ENCODE data around the gene TRAPPC8.

DNA sequence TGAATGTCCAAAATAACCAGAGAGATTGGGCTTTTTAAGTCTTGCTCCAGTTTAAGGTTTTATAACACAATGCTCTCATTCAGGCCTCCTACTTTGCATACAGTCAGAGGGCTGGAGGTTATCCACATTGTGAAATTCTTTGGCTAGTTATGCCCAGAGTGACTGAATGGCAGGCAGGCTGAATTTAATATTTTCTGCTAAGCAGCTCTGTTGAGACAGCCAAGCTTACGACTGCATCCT, 90.1 kb downstream of the CDH2 start:
- PRO-cap, 2 experiments = no peak in any of the 2 experiments
- RAMPAGE, long total RNA, 4 experiments = no peak in any of the 4 experiments

DNA sequence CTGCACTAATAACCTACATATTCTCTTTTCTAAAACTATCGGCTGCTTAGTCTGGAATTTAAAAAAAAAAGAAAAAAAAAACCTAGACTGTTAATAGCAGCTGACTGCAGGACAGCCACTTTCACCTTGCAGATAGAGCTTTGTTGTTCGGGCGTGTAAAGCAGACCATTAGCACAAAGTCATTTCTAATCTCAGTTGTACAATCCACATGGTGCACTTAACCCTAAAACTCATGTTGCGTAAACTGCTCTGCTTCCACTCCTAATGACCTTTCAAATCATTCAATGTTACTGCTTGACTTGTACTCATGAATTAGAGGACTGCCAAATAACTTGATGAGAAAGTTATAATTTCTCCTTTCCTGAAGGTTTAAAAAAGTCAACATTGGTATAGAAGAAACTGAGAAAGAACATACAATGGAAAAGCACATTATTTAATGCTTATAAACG, 2.7 kb downstream of the CDH2 start:
- PRO-cap, 2 experiments = no peak in any of the 2 experiments
- RAMPAGE, long total RNA, 4 experiments = no peak in any of the 4 experiments

GRCh38 chr18:28854833-28855309, 677.9 kb upstream of the CDH2 start:
- PRO-cap, 2 experiments = no peak in any of the 2 experiments
- RAMPAGE, long total RNA, 4 experiments = no peak in any of the 4 experiments

- PRO-cap, 2 experiments = no peak in any of the 2 experiments
- RAMPAGE, long total RNA, 4 experiments = no peak in any of the 4 experiments
Measured at GRCh38 chr18:29067973-29068219, 891.0 kb upstream of the CDH2 start.

- PRO-cap, 2 experiments = no peak in any of the 2 experiments
- RAMPAGE, long total RNA, 4 experiments = no peak in any of the 4 experiments
Measured at GRCh38 chr18:29163833-29164436, 987.0 kb upstream of the CDH2 start.

- PRO-cap, 2 experiments = no peak in any of the 2 experiments
- RAMPAGE, long total RNA, 4 experiments = no peak in any of the 4 experiments
Measured at GRCh38 chr18:29594424-29594798, 1417.5 kb upstream of the CDH2 start.

DNA sequence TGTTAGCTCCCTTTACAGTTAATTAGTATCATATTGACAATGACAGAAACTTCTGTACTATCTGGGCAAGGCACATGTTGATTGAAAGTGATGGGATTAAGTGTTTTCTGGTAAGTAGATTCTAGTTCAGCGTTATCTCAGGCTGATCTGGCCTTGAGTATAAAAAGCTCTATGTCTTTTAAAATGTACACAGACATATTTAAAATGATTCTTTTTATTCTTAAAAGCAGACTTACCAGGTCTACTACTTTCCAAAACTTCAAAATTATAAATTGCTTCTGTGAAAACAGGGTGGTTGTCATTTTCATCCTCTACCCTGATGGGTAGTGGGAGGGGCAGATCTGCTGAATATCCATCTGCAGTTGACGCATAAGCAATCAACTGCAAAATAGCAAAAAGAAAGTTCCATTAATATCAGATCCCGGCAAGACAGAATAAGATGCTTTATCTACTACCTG, 18.4 kb downstream of the DSC3 start:
- PRO-cap, 2 experiments = no peak in any of the 2 experiments
- RAMPAGE, long total RNA, 4 experiments = no peak in any of the 4 experiments

DNA sequence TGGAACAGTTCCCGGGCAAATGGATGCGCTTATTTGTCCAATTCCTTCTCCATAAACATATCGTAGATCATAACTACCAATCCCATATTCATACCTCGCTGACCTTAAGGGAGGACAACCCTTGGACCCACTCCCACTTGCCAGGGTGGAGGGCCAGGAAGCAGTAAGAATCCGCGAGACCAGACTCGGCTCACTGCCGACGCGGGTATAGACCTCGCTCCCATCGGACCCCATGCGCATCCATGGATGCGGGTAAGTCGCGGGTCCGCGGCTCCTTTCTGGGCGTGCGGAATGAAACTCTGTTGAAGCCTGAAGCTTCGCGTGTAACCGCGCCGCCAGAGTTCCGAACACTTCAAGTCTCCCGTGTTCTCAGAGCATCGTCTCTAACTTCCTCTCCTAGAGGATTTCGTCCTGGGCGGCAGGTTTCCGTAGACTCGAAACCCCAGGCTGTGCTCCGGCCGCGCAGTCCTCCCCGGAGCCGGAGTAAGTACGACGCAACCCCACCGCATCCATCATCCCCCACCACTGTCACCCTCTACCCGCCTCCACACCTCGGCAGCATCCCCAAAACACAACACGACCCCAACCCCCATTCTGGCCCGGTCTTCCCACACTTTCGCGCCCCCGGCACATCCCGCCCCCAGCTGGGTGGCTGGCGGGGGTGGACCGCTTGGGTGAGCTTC, 1.0 kb downstream of the DSC3 start:
- PRO-cap, 2 experiments = no peak in any of the 2 experiments
- RAMPAGE, long total RNA, 4 experiments = no peak in any of the 4 experiments

- PRO-cap, 2 experiments = no peak in any of the 2 experiments
- RAMPAGE, long total RNA, 4 experiments = no peak in any of the 4 experiments
Measured at GRCh38 chr18:31079845-31080438, 22.3 kb downstream of the DSC2 start.

DNA sequence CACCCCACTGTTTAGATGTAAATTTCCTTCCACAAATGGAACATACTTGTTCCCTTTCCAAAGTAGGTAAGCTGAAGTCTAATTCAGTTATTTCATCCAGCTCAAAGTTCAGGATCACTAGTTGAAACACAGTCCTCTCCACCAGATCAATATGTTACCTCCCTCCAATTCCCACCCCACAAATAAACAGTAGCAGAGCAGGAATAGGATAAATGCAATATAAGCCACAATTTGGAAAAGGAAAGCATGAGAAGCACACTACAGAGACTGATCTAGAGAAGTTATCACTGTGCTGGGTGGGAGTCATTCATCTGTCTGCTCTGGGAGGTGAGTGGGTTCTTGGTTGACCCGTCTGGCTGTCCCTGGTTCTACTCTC, 65.2 kb upstream of the DSC1 start:
- PRO-cap, 2 experiments = no peak in any of the 2 experiments
- RAMPAGE, long total RNA, 4 experiments = no peak in any of the 4 experiments

- PRO-cap, 2 experiments = no peak in any of the 2 experiments
- RAMPAGE, long total RNA, 4 experiments = no peak in any of the 4 experiments
Measured at GRCh38 chr18:31250921-31251300, 67.0 kb upstream of the DSG1 start.

- PRO-cap, 2 experiments = no peak in any of the 2 experiments
- RAMPAGE, long total RNA, 4 experiments = no peak in any of the 4 experiments
Measured at GRCh38 chr18:31278653-31279153, 39.3 kb upstream of the DSG1 start.

DNA sequence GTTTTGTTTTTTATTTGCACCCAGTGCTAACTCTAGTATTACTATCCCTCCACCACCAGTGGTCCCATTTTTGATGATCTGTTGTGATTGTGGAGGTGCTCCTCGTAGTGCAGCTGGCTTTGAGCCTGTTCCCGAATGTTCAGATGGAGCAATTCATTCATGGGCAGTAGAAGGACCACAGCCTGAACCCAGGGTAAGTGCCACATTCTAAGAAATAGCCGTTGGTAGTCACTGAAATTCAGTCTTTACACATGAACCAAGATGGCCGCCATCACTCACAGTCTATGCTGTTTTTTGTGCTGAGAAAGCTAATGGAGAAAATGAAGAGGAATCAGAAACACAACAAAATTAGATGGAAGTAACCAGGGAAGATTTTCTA, 25.4 kb downstream of the DSG1 start:
- PRO-cap, 2 experiments = no peak in any of the 2 experiments
- RAMPAGE, long total RNA, 4 experiments = no peak in any of the 4 experiments

DNA sequence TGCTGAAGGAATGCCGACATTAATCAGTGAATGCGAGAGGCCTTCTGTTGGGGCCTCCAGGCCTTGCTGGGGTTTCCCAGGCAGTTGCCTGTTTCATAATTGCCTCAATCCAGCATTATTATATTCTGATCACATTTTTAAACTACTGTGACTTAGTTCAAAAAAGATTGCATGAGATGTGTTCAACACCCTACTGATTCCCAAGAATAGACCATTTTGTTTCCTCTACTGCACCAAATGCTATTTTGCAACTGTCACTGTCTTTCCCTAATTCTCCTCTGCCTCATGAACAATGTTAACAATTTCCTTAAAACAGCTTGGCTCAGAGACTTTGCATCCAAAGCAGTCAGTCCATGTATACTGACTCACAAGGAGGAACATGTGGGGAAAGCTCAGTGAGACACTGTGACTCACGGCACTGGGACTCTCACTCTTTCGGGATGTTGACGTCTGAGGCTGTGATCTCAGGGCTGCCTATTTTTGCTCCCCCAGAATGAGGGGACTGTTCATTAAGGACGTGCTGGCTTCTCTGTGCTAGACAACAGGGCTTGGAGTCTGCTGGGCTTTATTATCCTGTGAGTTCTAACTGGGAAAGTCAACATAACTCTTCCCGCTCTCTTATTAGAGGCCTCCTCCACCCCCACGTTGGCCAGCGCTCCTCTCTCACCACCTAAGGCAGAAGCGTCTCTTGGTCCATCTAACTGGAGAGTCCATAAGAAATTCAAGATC, 10.4 kb upstream of the DSG2 start:
- PRO-cap, 2 experiments = no peak in any of the 2 experiments
- RAMPAGE, long total RNA, 4 experiments = no peak in any of the 4 experiments

GRCh38 chr18:31581399-31581936, 10.2 kb upstream of the TTR start:
- PRO-cap, 2 experiments = no peak in any of the 2 experiments
- RAMPAGE, long total RNA, 4 experiments = no peak in any of the 4 experiments

DNA sequence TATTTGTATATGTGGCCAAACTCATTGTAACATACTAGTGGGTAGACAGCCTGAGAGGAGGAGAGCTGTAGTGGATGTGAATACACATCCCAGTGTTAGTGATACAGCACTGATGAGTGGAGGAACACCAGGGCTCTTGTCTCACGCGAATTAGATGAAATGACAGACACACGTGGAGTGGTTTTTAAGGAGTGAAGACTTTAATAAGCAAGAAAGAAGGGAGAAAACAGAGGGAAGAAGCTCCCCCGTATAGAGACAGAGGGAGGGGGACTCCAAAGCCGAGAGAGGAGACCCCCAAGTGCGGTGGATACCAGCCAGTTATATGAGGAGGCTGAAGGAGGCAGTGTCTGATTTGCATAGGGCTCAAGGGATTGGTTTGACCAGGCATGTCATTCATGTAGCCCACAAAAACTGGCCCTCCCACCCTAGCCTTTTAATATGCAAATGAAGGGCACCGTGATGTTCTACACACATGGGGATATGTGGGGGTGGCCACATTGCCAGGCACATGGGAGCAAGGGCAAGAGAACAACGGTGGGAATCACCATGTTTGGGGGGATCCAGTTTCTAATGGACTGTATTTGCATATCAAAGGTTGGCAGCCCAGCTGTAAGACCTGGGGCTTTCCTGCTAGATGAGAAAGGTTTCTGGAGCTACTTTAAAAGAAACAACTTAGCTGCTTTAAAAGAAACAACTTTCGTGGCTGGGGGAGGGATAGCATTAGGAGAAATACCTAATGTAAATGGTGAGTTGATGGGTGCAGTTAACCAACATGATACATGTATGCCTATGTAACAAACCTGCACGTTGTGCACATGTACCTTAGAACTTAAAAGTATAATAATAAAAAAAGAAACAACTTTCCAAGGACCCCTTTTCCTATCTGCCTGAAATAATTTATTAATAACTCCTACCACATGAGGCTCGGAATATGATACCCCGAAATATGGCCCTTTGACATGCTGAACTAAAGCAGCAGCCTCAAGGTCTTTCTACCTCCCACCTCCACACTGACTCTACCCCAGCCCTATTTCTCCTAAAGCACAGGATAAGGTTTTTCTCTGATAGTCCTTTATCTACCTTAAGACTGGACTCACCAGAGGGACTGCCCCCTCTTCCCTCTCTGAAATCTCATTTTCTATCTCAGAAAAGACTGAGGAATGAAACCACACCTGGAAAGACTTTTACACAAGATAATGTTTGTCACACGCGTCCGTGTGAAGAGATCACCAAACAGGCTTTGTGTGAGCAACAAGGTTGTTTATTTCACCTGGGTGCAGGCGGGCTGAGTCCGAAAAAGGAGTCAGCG, 65.2 kb upstream of the SLC25A52 start:
- PRO-cap, 2 experiments = no peak in any of the 2 experiments
- RAMPAGE, long total RNA, 4 experiments = no peak in any of the 4 experiments

- PRO-cap, 2 experiments = peak in 2 of 2 experiments; most common minus-strand start chr18:31943128 (in 1)
- RAMPAGE, long total RNA, 4 experiments = start-site peak on the plus strand in 2 of 4 experiments, at chr18:31942452-31942486 at its widest, 6 to 8 reads per replicate; start-site peak on the minus strand in 3 of 4 experiments, at chr18:31943089-31943130 at its widest, 36 to 98 reads per replicate
Measured at GRCh38 chr18:31942260-31943214, at the start of gene TRAPPC8. Gene TRAPPC8 (minus strand): TSS chr18:31943128.

- PRO-cap, 2 experiments = no peak in any of the 2 experiments
- RAMPAGE, long total RNA, 4 experiments = no peak in any of the 4 experiments
Measured at GRCh38 chr18:32049849-32050108, 31.2 kb downstream of the RNF125 start.

DNA sequence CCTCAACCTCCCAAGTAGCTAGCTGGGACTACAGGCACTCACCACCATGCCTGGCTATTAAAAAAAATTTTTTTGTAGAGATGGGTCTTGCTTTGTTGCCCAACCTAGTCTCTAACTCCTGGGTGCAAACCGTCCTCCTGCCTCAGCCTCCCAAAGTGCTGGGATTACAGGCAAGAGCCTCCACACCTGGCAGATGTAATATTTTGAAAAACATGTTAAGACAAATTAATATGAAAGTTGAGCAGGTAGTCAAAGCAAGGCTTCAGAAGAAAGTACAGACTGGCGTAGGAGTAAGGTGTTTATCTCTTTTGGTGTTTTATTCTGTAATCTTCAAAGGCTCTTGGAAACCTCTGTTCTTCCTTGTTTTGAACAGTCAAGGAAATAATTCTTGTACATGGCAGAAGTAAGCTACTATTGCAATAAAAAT, 5.2 kb downstream of the RNF138 start:
- PRO-cap, 2 experiments = no peak in any of the 2 experiments
- RAMPAGE, long total RNA, 4 experiments = no peak in any of the 4 experiments

DNA sequence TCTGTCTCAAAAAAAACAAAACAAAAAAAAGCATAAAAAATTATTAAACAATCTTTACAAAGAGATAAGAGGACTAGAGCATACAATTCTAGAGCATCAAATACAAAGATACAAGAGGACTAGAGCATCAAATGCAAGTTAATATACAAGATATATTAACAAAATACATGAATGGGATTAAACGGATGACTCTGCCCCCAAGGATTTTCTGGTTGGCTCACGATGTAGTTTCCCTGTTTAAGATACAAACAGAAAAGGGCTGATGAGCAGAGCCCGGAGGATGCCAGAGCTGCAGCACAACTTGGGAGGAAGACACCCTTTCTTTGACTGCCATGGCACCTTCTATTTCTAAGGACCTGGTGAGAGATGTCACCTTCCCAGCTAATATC, 93.7 kb downstream of the MEP1B start:
- PRO-cap, 2 experiments = no peak in any of the 2 experiments
- RAMPAGE, long total RNA, 4 experiments = no peak in any of the 4 experiments

Measured in upper lobe of left lung (tissue), 5 donors.